Myometrial cell (primary cell): ENCODE results near the genes SLC17A1 and H4C2.

- RAMPAGE, long total RNA: no peak
Measured at GRCh38 chr6:24744873-24745540, 26.1 kb upstream of the C6orf62 start.

GRCh38 chr6:24771154-24771577, 3.6 kb upstream of the GMNN start:
- RAMPAGE, long total RNA: no peak

DNA sequence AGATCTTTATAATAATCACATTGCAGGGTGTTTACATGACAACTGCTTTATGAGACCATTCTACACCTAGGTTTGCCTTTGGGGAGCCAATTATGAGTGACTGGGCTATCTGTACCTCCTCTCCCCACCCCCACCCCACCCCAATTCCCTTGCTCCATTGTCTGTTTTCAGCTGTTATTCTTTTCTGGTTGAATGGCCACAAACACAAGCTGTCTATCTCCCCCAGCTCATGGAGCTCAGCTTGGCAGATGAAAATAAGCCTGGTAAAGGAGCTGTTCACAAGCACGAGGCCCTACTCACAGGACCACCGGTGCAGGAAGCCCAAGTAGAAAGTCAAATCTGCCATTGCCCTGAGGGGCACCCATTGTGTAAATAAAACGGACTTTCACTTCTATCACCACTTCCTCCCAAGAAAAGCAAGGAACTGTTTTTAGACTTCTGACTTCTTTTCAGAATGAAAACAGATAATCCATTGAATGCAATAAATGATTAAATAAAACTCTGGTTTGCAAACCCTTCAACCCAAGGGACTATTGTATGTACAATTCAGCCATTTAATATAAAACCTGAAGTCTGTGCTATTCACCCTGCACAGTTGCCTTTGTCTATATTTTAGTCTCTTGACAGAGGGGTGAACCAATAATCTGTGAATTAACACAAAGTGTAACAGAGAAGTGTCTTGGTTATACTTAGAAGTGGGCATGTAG, 27.8 kb downstream of the RIPOR2 start:
- RAMPAGE, long total RNA: no peak

DNA sequence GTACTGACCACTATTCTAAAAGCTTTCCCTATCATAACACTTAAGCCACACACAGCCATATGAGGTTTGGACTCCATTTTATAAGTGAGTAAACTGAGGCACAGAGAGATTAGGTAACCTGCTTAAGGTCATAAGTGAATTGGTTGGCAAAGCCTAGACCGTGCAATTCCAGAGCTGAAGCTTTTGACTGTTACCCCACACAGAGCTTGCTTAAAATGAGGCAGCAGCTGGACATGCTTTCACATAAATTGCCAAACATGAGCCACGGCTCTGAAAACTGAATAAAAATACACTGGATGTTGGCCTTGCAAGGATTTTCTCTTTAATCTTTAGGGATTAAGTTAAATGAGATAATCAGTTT, 2.5 kb downstream of the RIPOR2 start:
- RAMPAGE, long total RNA: no peak

GRCh38 chr6:24933613-24934483, 1.9 kb downstream of the RIPOR2 start:
- RAMPAGE, long total RNA: no peak

GRCh38 chr6:24948770-24949648, 13.2 kb upstream of the RIPOR2 start:
- RAMPAGE, long total RNA: no peak

- RAMPAGE, long total RNA: no peak
Measured at GRCh38 chr6:25035190-25035778, 99.5 kb upstream of the RIPOR2 start.

DNA sequence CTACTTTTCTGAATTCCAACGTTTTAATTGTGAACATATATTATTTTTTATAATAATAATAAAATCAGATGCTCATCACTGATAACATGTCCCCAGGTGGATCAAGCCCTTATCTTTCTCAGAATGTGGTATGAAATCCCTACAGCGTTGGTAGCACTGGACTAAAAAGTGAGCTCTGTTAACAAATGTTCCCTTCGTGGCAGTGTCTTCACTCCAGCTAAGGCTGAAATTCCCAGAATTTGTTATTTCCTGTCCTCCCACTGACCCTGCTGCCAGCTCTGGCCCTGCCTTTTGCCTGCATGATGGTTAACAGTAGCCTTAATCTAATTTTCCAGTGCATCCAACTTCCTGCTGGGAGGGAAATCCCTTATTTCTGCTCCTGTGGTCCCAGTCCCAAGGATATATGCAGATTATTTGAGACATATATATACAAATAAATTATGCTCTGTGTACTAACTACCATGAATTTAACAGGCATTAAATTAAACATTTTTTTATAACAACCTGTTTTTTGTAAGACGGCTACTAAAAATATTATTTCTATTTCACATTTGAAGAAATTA, 157.2 kb upstream of the CARMIL1 start:
- RAMPAGE, long total RNA: no peak

- RAMPAGE, long total RNA: no peak
Measured at GRCh38 chr6:25139453-25140109, 139.6 kb upstream of the CARMIL1 start.

DNA sequence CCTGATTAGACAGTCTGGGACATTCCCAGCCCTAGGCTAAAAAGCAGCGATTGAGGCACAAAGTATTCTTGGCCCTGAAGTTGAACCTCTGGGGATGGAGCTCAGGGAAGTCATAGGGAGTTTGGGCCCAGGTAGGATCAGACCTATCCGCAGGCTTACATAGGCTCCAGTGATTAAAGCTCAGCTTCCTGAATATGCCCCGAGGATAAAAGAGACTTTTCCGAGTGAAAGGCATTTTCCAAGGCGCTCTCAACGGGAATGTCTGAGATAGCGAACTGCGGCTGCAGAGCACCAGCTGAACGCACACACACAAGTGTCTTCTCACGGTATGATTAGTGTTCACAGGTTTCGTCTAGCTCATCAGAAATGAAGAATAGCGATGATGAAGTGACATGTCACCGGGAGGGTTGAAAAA, 717 bp upstream of the CARMIL1 start:
- RAMPAGE, long total RNA: no peak

DNA sequence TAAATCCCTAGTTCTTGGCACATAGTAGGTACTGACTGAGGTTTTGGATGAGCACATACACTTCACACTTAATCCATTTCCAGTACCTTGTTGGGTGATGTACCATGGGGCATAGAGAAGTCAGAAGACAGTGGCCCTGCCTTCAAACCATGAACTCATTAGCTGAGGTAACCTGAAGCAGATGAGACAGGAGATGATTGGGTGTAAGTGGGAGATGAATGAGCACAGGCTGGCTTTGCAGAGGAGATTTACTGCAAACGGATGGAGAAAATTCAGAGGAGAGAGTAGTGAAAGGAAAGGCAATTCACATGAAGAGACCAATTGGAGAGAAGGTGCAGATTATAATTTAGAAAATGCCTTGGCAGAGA, 160.9 kb downstream of the CARMIL1 start:
- RAMPAGE, long total RNA: no peak

DNA sequence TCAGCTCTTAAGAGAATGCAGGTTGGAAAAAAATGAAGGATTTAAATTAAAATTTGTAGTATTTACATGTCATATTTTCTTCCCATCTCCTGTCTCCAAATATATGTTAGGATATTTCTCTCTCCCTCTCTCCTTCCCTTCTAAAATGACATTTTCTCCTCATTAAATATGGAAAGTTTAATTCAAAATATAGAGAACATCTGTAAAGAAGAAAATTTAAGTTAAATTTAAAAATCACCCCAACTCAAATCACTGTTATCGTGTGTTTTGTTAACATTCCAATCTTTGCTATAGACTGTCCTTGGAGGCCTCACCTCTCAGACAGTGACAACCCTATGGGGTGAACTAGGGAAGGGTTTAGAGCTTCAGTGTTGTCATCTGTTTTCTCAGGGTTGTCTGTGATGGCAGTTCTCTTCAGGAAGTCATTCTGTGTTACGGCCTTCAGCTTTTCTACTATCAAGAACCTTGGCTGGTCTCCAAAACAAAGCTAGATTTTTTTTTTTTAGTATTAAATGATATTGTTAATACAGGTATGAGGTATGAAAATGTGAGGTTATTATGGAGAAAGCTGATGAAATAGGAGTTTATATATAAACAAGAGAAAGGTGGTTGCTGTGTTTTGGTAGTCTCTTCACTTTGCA, 162.3 kb downstream of the CARMIL1 start:
- RAMPAGE, long total RNA: no peak

DNA sequence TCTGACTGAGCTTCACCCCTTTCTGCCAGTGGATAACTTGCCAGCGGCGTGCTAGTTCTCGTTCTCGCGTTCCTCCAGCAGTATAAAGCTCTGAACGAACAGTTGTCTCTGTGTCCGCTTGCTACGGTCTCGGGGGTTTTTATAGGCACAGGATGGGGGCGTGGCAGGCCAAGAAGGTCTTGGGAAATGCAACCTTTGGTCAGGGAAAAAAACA, 16.2 kb downstream of the H2AC1 start:
- RAMPAGE, long total RNA: no peak

DNA sequence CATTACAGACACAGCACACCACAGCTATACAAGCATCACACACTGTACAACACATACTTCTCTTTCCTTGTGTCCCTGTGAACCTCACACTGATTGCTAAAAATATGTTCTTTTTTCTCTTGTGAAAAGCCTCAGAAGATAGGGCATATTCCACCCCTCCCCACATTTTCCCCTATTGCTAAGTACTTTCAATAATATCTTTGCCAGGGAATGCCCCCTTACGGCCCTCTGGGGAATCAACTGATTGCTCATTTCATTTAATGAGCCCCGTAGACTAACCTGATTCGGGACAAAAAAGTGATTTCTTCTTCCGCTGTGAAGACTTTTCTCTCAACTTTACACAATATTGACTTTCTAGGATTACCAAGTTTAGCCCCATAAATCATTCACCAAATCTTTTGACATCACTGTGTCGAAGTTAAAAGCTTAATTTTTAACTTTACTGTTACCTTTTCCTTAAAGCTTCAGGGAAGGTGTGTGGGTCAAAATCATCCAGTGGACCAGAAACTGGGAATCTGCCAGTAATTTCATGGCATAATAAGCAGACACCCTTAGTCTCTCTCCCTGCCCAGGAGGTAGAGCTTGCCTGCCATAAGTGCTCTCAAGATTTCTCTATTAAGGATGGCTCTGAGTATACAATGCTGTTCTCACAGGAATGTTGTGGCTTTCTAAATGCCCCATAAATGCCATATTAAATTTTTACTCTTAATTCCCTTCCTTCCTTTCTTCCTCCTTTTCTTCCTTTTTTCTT, at the start of gene SLC17A1:
Gene SLC17A1 (minus strand): TSS at position 338 of the 751 bp plus-strand sequence.
- RAMPAGE, long total RNA: no peak

DNA sequence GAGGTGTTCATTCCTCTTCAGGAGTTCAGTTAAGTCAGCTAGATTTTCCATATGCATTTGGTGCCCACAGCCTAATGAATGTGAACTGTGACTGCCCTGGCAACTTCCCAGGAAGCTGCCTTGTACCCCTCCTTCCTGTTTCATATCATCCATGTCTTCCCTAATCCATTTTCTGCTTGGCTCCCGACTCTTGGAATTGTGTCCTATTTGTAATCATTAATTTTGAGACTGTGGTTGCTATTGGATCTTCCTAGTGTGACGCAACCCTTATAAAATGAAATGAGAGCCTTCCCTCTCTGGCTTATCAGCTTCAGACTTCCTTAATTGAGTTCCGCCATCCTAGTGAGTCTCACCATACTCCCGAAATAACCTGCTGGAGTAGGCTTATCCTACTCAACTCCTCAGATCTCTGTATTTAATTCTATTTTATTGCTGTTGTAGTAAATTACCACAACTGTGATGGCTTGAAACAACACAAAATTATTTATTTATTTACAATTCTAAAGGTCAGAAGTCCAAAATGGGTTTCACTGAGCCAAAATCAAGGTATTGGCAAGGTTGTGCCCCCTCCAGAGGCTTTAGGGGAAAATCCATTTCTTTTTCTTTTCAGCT, 685 bp upstream of the SLC17A2 start:
- RAMPAGE, long total RNA: no peak

DNA sequence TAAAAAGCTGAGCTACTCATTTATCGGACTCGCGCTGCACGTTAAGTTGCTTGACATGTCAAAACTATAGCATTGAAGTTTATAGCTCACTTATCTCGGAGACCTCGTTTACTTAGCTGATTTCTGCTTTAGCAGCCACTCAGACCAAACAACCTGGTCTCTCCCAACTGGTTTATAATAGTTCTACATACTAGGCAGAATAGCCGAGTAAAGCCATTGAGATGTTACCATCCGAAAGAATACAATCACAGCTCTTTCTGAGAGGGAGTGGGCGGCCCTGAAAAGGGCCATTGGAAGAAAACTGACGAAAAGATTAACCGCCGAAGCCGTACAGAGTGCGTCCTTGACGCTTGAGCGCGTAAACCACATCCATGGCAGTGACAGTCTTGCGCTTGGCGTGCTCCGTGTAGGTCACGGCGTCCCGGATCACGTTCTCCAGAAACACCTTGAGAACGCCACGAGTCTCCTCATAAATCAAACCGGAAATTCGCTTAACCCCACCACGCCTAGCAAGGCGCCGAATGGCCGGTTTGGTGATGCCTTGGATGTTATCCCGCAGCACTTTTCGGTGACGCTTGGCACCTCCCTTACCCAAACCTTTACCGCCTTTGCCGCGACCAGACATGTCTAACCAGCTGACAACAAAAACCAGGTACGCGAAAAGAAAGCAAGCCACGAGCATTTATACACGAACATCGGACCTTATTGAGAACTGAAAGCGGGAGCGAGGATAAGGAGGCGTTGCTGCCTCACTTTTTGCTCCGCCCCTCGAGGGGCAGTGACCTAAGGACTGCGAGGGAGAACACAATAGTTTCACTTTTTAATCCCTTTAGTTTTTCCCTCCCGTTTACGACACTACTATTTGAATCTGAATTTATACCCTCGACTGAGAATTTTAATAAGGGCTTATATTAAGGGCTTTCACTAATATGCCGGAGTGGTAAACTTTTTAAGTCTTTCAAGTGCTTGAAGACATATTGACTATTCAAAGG, at the start of gene H4C2:
Gene H4C2 (minus strand): TSS at position 656 of the 992 bp plus-strand sequence.
- RAMPAGE, long total RNA: no peak

DNA sequence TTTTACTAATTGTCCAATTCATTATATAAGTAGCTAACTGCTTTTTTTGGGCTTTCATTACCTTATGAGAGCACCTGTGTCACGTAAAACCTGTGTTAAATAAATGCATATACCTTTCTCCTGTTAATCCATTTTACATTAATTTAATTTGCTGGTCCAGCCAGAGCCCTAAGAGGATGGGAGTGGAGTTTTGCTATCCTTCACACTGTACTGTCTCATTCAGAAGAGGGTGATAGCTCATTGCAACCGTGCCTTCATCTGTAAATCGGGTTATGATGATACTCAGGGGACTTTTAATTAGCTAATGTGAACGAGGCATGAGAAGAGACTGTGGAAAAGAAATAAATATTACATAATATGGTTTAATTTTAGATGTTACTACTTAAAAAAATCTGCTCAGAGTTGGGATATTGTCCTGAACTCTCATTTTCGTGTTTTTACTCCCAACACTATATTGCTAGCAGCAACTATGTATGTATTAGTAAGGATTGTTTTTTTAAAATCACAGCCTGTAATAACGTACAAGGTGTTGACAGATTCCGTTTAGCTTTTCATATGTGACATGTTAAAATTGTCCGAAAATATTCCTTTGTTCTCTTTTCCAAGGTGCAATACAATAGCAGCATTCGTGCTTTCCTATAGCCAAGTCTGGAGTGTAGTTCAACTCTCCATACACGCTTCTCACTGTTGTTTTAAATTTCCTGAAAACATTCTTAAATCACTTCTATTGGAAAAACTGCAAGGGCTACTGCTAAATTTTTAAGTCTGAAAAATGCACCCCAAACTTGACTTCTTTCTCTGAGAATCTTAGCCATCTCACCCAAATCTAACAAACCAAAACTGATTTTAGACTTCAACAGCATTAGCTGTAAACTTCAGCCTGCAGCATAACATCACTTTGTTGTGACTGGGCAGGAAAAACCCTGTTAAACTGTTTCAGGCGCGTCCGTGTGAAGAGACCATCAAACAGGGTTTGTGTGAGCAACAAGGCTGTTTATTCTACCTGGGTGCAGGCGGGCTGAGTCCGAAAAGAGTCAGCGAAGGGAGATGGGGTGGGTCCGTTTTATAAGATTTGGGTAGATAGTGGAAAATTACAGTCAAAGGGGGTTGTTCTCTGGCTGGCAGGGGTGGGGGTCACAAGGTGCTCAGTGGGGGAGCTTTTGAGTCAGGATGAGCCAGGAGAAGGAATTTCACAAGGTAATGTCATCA, 1.2 kb upstream of the H4C2 start:
- RAMPAGE, long total RNA: no peak

- RAMPAGE, long total RNA: no peak
Measured at GRCh38 chr6:26054075-26054386, 2.2 kb downstream of the H1-2 start.

DNA sequence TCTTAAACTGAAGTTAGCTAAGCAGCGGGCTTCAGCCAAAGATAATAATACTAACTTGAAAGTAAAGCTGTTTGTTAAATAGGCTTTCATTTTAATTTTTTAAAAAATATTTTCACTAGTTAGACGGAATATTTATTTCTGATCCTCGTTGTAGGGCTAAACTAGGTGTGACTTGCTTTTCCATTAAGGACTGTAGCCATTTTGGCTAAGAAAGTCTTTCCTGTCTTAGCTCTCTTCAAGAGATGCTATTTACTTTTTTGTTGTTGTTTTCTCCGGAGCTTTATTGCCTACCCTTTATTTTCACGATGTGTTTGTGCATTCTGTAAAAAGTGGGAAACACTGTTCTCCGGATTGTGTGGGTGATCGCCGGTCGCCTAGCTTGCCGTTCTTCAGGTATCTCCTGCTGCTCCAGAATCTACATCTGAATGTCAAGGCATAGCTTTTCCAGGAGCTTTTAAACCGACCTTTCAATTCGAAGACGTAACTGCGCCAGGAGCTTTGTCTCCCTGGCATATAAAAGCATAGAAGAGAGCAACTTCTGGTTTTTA, 510 bp upstream of the H2BC6 start:
- RAMPAGE, long total RNA: no peak

GRCh38 chr6:26197377-26198099, 452 bp upstream of the H3C4 start:
- RAMPAGE, long total RNA: no peak